SK-N-DZ (cell line): ENCODE measurements around a stretch of chr6.

DNA sequence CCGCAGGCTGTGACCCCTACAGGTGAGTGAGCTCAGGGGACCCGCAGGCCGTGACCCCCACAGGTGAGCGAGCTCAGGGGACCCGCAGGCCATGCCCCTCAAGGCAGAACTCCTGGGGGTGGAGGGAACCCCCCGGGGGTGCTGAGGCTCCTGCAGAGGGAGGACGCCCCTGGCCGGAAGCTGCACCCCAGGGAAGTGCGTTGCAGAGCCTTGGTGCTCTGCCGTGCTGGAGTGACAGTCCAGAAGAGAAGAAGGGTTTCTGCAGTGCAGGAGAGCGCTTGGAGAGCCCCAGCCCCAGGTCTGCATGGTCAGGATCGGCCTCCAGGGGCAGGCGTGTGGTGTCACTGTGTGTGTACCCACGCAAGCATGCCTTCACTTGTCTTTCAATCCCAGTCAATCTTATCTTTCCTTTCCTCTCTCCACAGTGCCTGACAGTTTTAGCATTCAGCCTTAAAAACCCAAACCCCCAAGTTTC is 101.2 kb upstream of the AGPAT4 start:
RAMPAGE:
- cytosol, long total RNA, result no peak
- nucleus, long total RNA, result no peak

DNA sequence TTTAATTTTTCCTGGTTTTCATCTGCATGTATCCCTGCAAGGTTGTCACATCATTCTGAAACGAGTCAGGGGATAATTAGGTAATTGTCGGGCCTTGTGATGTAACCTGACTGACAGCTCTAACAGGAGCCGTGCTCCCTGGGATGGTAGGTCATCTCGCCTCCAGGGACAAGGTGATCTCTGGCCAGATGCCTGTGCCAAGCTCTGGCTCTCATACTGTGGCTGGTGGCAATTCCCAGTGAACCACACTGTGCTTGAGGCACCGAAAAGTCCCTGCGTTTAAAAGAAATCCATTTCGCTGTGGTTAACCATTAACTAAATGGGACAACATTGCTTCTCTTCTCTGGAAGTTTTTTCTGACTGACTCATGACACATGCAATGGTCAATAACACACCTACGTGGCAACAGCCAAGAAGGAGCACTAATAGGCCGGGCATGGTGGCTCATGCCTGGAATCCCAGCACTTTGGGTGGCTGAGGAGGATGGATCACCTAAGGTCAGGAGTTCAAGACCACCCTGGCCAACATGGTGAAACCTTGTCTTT is 669.3 kb downstream of the PRKN start:
RAMPAGE:
- cytosol, long total RNA, result no peak
- nucleus, long total RNA, result no peak

RAMPAGE:
- cytosol, long total RNA, result no peak
- nucleus, long total RNA, result no peak
Observed at GRCh38 chr6:162387778-162388146, 339.8 kb downstream of the PRKN start.

DNA sequence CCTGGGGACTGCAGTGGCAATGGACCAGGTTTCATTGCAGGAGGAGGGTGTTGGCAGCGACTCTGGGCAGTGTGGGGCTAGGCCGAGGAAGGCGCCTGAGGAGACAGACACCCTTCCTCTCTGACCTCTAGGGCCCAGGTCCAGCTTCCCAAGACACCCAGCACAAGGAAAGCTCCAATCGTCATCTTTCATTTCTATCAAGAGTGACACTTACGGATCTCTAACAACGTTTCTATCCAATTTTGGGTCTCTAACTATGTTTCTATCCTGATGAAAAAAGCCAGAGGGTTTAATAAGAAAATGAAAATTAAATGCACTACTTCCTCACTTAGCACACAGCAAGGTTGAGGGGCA is 339.4 kb downstream of the PRKN start:
RAMPAGE:
- cytosol, long total RNA, result no peak
- nucleus, long total RNA, result no peak

GRCh38 chr6:162467679-162468326 is 259.8 kb downstream of the PRKN start:
RAMPAGE:
- cytosol, long total RNA, result no peak
- nucleus, long total RNA, result no peak

DNA sequence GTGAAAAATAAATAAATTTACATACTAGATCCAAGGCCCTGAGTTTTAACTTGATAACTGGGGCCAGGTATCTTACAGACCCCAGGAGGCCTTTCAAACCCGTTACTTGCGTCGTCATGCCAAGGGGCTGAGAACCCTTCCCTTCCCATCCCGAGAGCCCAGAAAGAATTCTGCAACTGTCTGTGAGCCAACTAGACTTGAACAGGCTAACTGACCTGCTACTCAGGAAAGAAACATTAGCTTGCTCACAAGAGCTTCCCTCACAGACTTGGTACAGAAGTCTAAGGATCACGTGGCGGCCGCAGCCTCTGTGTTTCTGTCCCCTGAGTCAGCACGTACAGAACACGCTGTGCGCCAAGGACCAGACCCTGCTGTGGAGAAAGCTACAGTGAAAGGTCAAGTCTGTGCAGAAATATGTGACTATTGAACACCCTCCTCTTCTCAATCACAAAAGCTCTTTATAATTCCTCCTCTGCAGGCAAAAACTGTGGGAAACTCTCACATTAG is 151.4 kb upstream of the QKI start:
RAMPAGE:
- cytosol, long total RNA, result no peak
- nucleus, long total RNA, result no peak

GRCh38 chr6:163315209-163315699 is 99.3 kb upstream of the QKI start:
RAMPAGE:
- cytosol, long total RNA, result no peak
- nucleus, long total RNA, result no peak

DNA sequence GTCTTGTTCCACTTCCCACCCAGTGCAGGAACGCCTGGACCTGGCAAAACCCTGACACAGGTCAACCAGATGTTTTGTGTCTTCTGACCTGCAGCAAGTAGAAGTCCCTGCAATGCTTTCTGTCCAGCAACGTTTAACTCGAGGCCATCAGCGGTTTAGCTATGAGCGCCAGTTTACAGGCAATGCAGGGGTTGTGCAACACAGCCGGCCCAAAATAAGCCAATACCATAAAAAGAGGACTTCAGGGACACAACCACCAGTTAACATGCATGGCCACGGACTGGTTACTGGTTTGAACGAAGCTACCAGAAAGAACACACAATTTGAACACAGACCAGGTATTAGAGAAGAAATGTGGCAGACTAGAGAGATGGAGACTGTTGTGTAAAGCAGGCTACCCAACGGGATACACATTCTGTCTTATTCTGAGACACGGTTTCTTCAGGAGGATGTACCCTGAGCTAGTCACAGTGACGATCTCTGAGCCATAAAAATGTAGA is 80.1 kb upstream of the QKI start:
RAMPAGE:
- cytosol, long total RNA, result no peak
- nucleus, long total RNA, result no peak

DNA sequence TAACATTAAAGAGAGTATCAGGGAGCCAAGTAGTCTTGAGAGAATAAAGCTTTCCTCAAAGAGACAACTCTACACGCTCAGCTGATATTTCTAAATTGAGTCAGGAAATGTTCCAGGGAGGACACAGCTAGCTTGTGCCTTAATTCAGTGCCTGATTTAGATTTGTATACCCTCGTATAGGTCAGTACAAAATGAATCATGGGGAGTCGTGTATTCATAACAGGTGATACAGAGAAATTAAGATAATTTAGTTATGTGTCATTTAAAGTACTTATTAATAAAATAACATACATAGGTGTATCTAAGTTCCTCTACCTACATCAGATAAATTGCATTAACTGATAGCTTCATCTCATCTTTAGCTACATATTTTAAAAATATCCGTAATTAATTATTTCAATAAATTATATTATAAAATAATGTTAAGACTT is 74.9 kb upstream of the QKI start:
RAMPAGE:
- cytosol, long total RNA, result no peak
- nucleus, long total RNA, result no peak

GRCh38 chr6:163346357-163347062 is 68.0 kb upstream of the QKI start:
RAMPAGE:
- cytosol, long total RNA, result no peak
- nucleus, long total RNA, result no peak

DNA sequence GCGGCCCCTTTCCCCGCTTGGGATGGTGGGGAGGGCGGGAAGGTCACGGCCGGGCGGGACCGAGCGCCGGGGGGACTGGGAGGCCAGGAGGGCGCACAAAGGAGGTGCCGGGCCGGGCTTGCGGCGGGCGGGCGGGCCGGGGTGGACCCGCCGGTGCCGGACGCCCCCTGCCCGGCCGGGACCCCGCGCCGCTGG is 759 bp downstream of the QKI start:
RAMPAGE:
- cytosol, long total RNA, result no peak
- nucleus, long total RNA, result no peak

DNA sequence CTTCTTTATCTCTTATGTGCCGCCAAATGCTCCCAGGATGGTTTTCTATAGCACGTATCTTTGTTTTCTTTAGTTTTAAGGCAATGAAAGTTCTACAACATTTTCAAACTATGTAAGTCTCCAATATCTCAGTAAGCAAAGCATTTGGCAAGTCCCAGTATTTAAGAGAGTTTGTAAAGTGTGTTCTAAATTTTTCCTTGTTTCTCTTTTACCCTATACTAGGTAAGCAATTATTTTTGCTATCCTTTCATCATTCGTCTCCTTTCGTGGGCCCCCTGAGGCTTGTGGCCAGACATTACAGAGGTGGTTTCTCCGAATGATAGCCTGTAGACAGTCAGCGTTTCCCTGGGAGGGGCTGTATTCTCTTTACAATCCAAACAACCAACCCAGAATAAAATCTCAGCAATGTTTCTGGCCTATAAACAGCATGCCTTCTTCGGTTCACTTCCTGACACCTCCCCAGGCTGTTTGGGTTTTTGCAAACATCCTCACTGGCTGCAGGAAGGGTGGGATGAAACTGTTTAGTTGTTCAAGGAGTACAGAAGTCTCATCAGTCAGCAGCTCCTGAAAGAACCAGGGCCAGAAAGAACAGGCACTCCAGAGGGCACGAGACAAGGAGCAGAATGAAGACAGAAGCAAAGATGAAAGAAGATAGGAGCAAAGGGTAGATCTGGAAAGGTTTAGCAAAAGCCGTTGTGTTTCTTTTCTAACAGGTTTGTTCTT is 349.9 kb downstream of the QKI start:
RAMPAGE:
- cytosol, long total RNA, result no peak
- nucleus, long total RNA, result no peak

DNA sequence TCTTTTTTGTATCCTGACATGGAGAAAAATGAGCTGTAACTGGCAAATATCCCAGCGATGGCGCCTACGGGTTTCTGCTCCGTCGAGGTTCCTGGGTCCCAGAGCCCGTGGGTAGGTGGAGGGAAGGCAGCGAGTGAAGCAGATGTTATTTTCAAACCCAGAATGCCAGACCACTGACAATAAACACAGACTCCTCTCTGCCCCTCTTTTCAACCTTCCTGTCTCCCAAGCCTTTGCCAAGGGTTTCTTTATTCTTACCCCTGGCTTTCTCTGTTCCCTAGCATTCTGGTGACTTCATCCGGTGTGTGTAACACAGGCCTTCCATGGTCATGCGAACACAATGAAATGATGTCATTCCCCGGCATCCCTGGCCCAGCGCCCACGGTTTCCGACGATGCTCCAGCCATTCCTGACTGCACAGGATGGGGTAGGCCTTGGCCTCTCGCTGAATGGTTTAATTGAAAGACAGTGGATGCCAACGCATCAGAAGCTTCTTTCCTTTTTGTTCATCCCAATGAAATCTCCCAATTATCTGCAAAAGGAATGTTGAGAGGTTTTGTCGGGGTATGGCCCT is 654.7 kb downstream of the QKI start:
RAMPAGE:
- cytosol, long total RNA, result no peak
- nucleus, long total RNA, result no peak

GRCh38 chr6:164108103-164108612 is 693.6 kb downstream of the QKI start:
RAMPAGE:
- cytosol, long total RNA, result no peak
- nucleus, long total RNA, result no peak

GRCh38 chr6:164893793-164894147 is 415.6 kb downstream of the C6orf118 start:
RAMPAGE:
- cytosol, long total RNA, result no peak
- nucleus, long total RNA, result no peak

RAMPAGE:
- cytosol, long total RNA, result no peak
- nucleus, long total RNA, result no peak
Observed at GRCh38 chr6:165663735-165664276, 765 bp upstream of the PDE10A start.

DNA sequence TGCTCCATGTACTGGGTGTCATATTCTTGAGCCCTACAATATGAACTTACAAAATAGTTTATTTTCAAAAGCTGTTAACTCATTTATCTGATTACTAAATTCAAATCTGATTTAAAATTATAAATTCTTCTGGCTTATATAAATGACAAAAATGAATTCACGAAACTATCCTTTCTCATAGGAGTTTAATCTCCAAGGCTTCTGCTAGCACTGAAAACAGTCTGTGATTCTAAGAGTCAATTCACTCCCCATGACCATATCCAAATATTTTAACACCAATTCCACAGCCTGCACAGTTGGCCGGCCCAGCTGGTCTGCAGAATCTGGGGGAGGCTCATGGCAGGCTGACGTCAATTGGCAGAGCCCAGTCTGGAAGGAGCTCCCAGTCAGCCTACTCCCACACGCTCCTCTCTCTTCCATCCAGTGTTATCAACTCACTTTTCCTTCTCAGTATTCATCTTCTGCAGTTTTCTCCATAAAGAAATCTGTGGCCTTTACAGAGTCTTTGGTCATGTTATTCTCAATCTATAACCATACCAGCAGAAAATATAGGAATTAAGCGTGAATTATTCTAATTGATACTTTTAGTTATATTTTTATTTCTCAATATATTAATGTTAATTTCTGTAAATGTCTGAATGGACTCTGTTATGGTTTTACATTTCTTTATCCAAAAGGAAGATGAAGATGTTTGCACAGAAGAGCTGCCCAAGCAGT is 111.0 kb downstream of the TBXT start:
RAMPAGE:
- cytosol, long total RNA, result no peak
- nucleus, long total RNA, result no peak

GRCh38 chr6:166306652-166307614 is 1.3 kb downstream of the PRR18 start:
RAMPAGE:
- cytosol, long total RNA, result no peak
- nucleus, long total RNA, result no peak

GRCh38 chr6:166344134-166345062 is 2.1 kb upstream of the SFT2D1 start:
RAMPAGE:
- cytosol, long total RNA, result no peak
- nucleus, long total RNA, result no peak

RAMPAGE:
- cytosol, long total RNA, result no peak
- nucleus, long total RNA, result no peak
Observed at GRCh38 chr6:166411687-166412214, 29.0 kb upstream of the MPC1 start.